PC-3 (cell line): ENCODE measurements around a stretch of chr3.

DNA sequence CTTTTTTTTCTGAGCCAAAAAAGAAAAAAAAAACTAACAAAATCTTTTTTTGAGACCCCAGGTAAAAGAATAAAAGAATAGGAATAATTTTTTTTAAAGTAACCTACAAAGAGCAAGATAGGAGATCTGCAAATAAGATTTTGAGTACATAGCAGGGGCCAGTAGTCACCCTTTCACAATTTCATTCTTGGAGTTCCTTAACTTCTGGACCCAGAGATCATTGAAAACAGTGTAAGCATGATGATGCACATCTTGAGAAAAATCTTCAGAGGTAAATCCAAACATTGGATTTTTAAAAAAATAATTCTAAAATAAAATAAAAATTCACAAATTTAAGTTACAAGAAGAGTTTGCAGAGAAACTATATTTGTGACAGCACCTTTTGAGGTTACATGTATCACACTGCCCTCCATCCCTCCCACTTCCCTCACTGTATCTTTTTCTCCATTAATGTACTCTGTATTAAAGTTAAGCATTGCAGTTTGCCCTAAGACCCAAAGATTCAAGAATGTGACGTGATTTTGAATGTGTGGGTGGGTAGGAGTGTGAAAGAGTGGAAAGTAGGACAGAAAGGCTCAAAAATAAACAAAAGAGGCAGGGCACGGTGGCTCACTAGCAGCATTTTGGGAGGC is 18.7 kb downstream of the TFRC start:
- RAMPAGE, long total RNA, result no peak

GRCh38 chr3:196067120-196068005 is 14.5 kb downstream of the TFRC start:
- RAMPAGE, long total RNA, result no peak

GRCh38 chr3:196075451-196076192 is 6.3 kb downstream of the TFRC start:
- RAMPAGE, long total RNA, result no peak

- RAMPAGE, long total RNA, result no peak
Observed at GRCh38 chr3:196135885-196136429, 54.1 kb upstream of the TFRC start.

GRCh38 chr3:196183415-196183997 is 27.7 kb downstream of the ZDHHC19 start:
- RAMPAGE, long total RNA, result no peak

GRCh38 chr3:196194099-196195130 is 16.8 kb downstream of the ZDHHC19 start:
- RAMPAGE, long total RNA, result no peak

GRCh38 chr3:196207784-196208057 is 3.5 kb downstream of the ZDHHC19 start:
- RAMPAGE, long total RNA, result no peak

GRCh38 chr3:196214823-196215434 is 1.4 kb upstream of the SLC51A start:
- RAMPAGE, long total RNA, result no peak

- RAMPAGE, long total RNA, result no peak
Observed at GRCh38 chr3:196235428-196235901, 19.1 kb downstream of the SLC51A start.

DNA sequence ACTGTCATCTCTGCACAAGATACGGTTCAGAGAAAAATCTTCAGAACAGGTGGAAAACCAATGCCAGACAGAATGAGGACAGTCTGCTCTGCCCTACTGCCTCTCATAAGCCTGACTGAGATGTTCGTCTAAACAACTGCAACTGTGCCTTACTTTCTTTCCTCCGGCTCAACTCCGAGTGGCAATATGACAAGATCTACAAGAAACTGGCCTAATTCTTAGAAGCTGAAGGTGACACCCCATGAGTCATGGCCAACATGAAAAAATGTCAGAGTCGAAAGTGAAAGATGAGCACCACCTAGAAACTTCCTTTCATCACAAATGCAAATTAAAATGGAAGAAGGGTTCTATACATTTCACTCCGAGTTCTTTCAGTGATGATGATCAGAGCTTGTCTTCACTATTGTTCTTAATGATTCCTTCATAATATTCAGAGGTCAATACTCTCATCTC is 12.9 kb downstream of the PCYT1A start:
- RAMPAGE, long total RNA, result no peak

DNA sequence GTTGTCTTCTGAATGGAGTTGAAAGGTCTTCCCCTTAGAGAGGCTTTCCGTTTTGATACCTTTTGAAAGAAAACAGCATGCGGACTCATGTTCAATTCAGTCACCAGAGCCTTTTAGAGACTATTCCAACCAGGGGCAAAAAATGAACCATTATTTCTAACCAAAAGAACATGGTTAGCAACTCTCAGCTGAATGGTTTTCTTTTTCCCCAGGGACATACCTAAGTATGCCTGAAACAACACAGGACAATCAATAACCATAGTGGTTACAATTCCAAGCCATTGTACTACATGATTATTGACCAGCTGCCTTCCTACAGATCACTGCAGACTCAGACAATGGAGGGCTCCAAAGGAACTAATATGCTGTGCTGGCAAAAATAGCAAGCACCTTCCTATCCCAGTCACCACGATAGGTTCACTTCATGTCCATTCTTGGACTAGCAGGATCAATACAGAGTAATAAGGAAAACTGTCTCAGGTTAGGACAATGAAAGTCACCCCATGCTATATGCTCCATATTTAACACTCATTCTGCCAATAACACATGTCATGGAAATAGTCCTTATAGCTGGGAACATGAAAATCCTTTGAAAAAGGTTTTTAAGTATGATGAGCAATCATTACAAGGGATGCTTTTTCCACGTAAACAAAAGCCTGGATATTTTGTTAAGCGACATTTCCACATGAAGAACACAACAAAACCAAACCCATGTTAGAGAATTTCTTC is 17.5 kb upstream of the TM4SF19 start:
- RAMPAGE, long total RNA, result no peak

- RAMPAGE, long total RNA, result no peak
Observed at GRCh38 chr3:196433025-196433420, 796 bp upstream of the UBXN7 start.

GRCh38 chr3:196560870-196561451 is 7.4 kb downstream of the WDR53 start:
- RAMPAGE, long total RNA, result no peak

- RAMPAGE, long total RNA, result no peak
Observed at GRCh38 chr3:196611692-196612644, 27.5 kb upstream of the NRROS start.

GRCh38 chr3:196623747-196624093 is 15.8 kb upstream of the NRROS start:
- RAMPAGE, long total RNA, result no peak

DNA sequence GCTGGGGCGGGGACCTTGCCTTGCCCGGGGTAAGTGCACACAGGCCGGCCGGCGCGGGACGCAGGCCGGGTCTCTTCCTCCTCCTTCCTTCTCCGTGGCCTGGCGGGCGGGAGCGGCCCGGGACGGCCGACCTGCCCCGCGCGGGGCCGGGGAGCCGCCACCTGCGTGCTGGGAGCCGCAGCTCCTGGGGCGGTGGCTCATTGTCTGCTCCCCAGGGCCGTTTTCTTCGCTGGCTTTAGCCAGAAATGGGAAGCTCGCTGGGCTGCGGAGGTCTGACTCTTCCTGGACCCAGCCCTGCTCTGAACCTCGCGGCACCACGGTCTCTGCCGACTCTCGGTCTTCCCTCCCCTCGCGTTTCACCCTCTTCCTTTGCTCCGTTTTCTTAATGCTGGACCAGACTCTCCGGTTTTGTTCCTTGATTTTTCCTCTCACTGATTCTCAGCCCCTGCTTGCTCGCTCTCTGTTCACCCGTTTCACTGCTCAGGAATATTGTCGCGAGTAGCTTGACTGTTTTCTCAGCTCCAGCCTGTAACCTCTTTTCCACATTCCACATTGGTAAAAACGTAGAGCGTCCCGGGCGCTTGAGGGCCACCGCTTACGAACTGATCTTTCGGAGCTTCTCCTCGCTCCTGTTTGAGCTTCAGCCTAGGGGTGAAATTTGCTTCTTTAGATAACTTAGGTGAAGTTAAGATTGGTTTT is 621 bp downstream of the PAK2 start:
- RAMPAGE, long total RNA, result no peak

GRCh38 chr3:196906309-196906540 is 36.1 kb downstream of the NCBP2 start:
- RAMPAGE, long total RNA, result no peak

DNA sequence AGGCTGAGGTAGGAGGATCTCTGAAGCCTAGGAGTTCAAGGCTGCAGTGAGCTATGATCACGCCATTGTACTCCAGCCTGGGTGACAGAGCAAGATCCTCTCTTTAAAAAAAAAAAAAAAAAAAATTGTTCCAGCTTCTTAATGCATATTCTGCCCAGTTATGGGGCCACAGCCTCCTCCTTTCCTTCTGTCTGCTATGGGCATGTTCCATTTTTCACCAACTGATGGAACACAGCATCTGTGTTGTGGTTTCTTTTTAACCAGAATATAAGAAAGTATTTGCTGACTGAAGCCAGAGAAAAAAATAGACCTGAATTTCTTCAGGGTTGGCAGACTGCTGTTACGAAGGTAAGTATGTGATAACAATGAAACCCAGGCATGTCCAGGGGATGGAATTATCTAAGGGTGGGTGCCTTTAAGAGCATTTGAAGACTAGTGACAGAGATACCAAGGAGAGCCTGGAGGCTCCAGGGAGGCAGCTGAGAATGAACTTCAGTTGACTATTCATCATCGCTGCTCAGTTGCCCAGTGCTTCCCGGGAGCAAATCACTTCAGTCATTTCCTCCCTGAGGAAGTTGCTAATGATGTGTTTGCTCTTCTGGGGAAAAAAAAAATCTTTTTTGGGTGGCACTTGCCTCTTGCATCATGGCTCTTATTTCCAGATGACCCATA is 14.7 kb downstream of the NCBP2 start:
- RAMPAGE, long total RNA, result no peak

DNA sequence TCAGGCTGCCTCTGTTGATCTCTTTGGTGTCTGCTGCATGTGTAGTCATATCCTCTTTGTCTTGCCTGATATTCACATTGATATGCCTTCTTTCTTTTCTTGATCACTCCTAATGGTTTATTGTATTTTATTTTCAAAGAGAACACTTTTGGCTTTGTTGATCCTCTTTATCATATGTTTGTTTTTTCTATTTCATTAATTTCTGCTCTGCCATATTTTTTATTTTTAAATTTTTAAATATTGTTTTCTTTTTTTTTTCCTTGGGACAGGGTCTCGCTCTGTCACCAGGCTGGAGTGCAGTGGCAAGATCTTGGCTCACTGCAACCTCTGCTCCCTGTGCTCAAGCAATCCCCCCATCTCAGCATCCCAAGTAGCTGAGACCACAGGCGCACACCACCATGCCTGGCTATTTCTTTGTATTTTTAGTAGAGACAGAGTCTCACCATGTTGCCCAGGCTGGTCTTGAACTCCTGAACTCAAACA is 28.2 kb upstream of the MELTF start:
- RAMPAGE, long total RNA, result no peak

- RAMPAGE, long total RNA, result no peak
Observed at GRCh38 chr3:197309355-197310468, 11.3 kb upstream of the DLG1 start.